SK-MEL-5 (cell line): ENCODE measurements around a stretch of chr10.

RAMPAGE:
- cytosol, long total RNA: no peak
- long total RNA: no peak
- nucleus, long total RNA: no peak
Observed at GRCh38 chr10:3067750-3068086, 370 bp downstream of the PFKP start.

DNA sequence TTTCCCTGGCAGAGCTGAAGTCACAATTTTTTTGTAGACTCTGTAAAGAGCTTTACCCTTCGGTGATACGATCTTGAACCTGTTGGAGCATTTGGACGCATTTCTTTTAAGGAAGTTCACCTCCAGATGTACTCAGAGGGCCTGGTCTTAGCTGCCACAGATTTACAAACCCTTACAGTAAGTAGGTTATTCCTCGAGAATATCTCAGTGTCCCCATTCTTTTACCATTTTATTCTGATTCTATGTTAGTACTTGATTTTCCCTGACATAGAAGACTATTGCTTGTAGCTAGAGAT, 2.7 kb downstream of the PFKP start:
RAMPAGE:
- cytosol, long total RNA: no peak
- long total RNA: no peak
- nucleus, long total RNA: no peak

GRCh38 chr10:3173690-3173847, 987 bp upstream of the PITRM1 start:
RAMPAGE:
- cytosol, long total RNA: no peak
- long total RNA: no peak
- nucleus, long total RNA: no peak

GRCh38 chr10:3186259-3186880, 13.8 kb upstream of the PITRM1 start:
RAMPAGE:
- cytosol, long total RNA: no peak
- long total RNA: no peak
- nucleus, long total RNA: no peak

GRCh38 chr10:3455325-3455827, 282.8 kb upstream of the PITRM1 start:
RAMPAGE:
- cytosol, long total RNA: no peak
- long total RNA: no peak
- nucleus, long total RNA: no peak

DNA sequence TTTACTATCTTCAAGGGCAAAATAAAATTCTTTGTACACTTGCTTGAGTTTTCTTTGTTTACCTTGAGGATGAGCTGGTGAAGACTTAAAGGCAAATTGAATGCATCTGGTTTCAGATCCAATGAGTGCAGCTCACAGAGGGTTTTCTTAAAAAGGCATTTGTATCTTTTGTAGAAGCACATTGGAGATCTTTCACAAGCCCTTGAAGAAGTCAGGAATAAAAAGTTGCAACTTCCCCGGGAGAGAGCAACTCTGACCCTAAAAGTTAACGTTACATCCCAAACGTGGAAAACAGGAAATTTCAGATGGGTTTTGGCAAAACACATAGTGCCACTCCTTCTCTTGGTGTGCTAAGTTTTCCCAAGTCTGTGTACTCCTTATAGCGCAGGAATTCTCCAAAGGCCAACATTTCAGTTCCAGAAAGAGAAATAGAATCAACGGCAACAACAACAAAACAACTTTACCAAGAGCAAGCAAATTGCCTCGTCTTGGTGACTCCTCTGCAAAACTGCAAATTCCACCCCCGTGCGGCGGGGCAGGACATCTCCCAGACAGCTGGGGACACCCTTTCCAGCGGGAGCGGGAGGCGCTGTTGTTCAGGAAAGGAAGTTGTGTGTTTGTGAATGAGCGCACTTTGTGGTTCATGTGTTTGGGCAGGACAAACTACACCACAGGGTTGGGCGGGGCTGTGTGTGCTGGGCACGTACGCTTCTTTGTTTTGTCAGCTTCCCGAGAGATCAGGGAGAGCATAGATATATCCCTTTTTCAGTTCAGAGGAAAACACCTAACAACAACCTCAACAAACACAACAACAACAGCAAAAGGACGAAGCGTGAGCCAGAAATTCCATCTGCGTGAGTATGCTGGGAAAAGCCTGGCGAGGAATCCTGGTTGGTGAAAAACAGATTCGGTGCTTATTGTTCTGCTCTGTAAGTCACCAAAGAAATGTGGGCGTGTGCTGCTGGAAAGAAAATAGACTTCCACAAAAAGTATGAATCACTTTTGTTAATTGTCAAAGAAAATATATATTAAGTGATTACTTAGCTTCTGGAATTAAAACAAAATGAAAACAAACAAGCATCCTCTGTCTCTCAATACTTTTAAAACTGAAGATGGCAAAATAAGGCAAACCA, 294.7 kb upstream of the PITRM1 start:
RAMPAGE:
- cytosol, long total RNA: no peak
- long total RNA: no peak
- nucleus, long total RNA: no peak

DNA sequence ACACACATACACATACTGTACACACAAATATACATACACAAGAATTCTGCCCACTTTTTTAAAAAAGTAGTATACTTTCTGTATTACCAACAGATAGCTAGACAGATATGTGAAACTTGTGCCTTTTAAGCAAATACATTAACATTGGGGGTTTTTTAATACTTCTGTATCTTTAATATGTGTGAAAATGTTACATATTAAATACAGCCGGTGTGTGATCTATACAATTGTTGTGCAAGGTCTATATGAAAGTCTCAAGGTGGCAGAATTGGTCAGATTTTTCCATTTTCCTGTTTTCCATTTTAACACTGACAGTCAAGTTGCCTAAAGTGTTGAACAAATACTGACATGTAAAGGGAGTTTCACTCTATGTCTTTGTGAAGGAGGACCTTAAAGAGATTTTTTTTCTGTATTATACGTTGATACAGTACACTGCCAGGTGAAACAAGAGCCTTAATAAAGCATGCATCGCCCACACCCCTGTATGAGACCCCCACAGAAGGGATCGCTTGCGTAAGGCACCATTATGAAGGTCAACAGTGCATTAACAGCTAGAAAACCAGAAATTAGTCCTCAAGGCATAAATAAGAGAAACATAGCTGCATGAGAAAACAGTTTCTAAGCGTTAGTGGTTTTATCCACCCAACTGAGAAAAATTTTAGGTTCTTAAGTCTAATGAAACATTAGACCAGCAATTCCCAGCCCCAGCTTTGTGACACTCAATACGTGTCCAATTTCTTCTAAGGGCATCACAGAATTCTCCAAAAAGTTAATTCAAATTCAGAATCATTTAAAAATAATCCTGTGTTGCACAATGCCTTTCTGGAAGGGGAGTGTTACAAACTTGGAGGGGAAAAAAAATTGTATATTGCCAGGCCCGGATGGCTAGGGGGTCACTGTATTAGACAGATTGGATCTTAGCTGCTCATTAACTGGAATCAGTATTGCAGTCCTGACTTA, 7.0 kb downstream of the KLF6 start:
RAMPAGE:
- cytosol, long total RNA: no peak
- long total RNA: no peak
- nucleus, long total RNA: no peak

RAMPAGE:
- cytosol, long total RNA: no peak
- long total RNA: no peak
- nucleus, long total RNA: no peak
Observed at GRCh38 chr10:3781569-3781948, 3.5 kb downstream of the KLF6 start.

RAMPAGE:
- cytosol, long total RNA: no peak
- long total RNA: no peak
- nucleus, long total RNA: no peak
Observed at GRCh38 chr10:3803687-3804872, 19.1 kb upstream of the KLF6 start.

RAMPAGE:
- cytosol, long total RNA: no peak
- long total RNA: no peak
- nucleus, long total RNA: no peak
Observed at GRCh38 chr10:3852014-3852210, 66.9 kb upstream of the KLF6 start.

GRCh38 chr10:3868256-3868631, 83.2 kb upstream of the KLF6 start:
RAMPAGE:
- cytosol, long total RNA: no peak
- long total RNA: no peak
- nucleus, long total RNA: no peak

DNA sequence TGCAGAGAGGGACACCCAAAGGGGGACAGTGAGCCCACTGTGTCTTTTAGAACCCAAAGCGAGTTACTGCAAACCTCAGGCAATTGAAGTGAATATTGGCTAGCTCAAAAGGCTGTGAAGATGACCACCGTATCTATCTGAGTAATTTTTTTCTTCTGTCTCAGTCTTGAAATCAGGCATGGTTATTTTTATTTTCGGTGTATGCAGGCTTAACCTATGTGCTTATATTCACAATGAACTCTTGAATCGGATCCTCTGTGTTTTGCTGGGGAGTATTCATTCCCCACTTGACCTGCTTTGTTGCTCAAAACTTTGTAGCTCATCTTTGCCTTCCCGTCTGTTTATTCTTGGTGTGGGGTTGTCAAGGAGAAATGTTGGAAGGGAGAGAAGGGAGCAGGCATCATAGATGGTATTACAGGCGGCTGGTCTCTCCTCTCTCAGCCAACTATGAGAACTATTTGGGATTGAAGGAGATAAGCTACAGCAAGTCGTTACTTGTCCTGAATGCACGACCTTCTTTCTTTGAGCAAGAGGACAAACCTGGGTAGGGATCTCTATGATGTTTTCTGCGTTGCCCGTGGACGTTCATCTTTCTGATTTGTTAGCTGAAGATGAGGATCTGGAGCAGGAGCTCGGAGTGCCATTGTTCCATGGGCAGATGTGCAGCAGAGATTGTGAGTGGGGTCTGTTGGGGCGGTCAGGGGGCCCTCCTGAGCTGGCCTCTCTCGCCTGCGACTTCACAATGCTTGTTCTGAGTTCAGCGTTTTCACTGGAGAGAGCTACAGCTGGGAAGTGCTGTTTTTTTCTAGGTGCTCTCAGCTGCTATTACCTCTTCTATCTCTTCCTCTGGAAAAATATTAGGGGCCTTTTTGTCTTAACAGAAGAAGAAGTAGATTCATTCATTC, 126.7 kb upstream of the KLF6 start:
RAMPAGE:
- cytosol, long total RNA: no peak
- long total RNA: no peak
- nucleus, long total RNA: no peak

DNA sequence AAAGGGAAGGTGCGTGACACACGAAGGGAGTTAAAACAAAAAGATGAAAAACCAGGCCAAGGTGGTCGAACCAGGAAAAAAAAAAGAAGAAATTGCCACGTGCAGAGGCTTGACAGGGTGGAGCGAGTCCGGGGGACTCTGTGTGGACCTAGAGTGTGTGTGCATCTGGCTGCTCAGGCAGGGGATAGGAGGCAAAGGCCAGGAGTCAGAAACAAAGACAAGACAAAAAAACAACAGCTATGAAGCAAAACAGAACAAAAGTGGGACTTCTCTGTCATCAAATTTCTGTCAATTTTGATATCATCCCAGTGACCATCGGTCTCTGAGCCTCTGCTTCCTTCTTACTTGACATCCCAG, 206.9 kb upstream of the KLF6 start:
RAMPAGE:
- cytosol, long total RNA: no peak
- long total RNA: no peak
- nucleus, long total RNA: no peak

GRCh38 chr10:4120359-4120999, 335.5 kb upstream of the KLF6 start:
RAMPAGE:
- cytosol, long total RNA: no peak
- long total RNA: no peak
- nucleus, long total RNA: no peak

DNA sequence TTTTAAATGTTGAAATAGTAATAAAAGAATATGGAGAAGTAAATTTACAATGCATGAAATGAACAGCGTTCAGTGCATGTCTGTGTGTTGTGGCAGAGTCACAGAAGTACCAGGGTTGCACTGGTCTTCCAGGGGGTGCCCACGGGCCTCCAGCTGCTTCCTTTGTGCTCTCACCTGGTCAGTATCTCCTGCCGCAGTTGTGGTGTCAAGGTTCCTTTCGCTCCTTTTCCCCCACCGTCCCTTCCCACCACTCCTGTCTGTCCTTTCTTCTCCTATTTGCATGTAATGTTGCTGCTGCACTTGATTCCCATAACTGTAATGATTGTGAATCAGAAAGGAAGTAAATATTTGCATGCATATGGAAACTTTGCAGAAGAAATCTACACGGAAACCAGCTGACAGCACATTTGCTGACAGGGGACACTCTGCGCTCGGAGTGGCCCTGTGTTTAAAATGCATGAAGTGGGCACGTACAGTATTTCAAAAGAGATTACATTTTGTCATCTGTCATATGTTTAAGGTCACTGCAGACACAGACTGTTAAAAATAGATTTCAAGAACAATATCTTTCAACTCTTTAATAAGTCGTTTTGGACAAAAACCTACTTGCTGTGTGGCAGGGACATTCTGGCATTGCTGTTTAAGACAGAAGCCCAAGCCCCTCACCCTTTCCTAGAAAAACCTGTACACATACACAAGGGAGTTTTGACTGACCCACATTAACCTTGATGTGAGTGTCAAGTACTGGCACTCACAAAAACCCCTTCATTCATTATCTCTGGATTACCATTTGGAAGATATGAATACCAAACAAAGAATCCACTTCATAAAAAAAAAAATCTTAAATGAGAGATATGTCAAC, 336.7 kb upstream of the KLF6 start:
RAMPAGE:
- cytosol, long total RNA: no peak
- long total RNA: no peak
- nucleus, long total RNA: no peak

RAMPAGE:
- cytosol, long total RNA: no peak
- long total RNA: no peak
- nucleus, long total RNA: no peak
Observed at GRCh38 chr10:4197035-4197323, 412.0 kb upstream of the KLF6 start.

DNA sequence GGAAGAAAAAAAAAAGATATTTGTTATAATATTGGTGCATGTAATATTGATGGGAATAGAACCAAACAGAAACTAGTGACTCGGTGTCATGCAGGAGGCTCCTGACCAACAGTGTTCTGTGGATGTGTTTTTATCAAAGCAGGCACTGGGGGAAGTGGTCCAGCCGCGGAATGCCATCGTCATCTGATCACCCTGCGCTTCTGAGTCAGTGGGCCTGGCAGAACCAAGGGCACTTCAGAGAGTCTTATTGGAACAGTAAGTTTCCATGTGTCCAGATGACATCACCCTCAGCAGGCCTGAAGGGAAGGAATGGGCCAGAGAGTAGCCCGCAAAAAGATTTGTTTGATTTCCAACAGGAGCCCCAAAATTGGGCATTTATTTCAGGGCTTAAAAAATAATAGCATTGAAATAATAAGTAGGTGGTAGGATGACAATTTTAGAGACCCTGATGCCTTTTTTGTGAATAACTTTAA, 509.5 kb upstream of the AKR1E2 start:
RAMPAGE:
- cytosol, long total RNA: no peak
- long total RNA: no peak
- nucleus, long total RNA: no peak

GRCh38 chr10:4662433-4662898, 163.5 kb upstream of the AKR1E2 start:
RAMPAGE:
- cytosol, long total RNA: no peak
- long total RNA: no peak
- nucleus, long total RNA: no peak

GRCh38 chr10:4671236-4671891, 154.6 kb upstream of the AKR1E2 start:
RAMPAGE:
- cytosol, long total RNA: start-site peak on the plus strand at chr10:4671521-4671571, 21 and 12 reads in 2 replicates
- long total RNA: start-site peak on the plus strand at chr10:4671521-4671572, 20 and 23 reads in 2 replicates
- nucleus, long total RNA: start-site peak on the plus strand at chr10:4671530-4671572, 39 and 11 reads in 2 replicates

DNA sequence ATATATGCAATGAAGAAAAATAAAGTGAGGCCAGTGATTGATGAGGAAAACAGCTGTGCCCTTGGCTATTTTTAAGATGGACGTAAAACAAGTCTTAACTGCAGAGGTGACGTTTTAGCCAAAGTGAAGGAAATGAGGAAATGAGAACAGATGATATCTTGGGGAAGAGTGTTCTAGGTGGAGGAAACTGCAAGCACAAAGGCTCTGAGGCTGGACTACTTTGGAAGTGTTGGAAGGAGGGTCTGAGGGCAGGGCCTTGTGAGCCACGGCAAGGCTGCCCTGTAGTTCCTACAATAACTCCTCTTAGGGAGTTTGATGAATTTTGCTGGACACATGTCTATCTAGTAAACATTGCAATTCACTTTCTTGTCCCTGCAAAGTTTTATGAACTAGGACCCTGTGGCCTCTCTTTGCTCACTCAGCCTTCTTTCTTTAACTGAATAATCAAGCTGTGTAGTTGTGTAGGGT, 140.4 kb upstream of the AKR1E2 start:
RAMPAGE:
- cytosol, long total RNA: no peak
- long total RNA: no peak
- nucleus, long total RNA: no peak